Metanephros (tissue), 2 donors: ENCODE data around the gene ANKRA2.

- RAMPAGE, long total RNA = no peak
These were observed 92.1 kb downstream of the MAP1B start for GRCh38 chr5:72199099-72200126.

DNA sequence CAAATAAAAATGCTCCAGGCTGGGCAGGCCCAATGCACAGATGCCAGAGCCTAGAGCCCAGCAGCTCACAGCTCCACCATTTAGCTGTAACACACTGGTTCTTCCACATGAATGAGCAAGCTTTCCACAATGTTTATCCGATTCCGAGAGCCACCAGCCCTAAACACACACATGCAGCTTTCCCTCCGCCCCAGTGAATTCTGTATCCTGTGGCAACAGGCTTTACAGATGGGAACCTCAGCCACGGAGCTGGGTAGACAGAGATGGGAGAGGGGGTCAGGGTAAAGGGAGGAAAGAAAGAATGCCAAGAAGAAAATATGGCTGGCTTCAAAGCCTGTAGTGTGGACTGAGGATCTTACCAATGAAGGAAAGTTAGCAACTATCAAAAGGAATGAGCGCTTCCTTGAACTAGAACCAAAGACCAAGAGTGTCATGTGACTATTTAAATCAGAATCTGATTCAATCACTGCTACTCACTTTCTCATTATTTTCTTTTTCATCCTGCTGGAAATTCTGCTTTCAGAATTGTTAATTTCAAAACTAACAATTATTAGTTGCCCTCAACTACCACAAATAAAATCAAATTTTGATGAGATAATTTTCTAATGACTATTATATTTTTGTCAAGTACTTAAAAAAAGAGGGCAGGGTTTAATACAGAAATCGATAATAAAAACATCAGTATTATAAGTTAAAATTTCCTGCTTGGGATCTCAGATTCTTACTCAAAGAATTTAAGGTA is 77.0 kb downstream of the MRPS27 start:
- RAMPAGE, long total RNA = no peak

GRCh38 chr5:72363108-72363725 is 43.0 kb downstream of the PTCD2 start:
- RAMPAGE, long total RNA = no peak

DNA sequence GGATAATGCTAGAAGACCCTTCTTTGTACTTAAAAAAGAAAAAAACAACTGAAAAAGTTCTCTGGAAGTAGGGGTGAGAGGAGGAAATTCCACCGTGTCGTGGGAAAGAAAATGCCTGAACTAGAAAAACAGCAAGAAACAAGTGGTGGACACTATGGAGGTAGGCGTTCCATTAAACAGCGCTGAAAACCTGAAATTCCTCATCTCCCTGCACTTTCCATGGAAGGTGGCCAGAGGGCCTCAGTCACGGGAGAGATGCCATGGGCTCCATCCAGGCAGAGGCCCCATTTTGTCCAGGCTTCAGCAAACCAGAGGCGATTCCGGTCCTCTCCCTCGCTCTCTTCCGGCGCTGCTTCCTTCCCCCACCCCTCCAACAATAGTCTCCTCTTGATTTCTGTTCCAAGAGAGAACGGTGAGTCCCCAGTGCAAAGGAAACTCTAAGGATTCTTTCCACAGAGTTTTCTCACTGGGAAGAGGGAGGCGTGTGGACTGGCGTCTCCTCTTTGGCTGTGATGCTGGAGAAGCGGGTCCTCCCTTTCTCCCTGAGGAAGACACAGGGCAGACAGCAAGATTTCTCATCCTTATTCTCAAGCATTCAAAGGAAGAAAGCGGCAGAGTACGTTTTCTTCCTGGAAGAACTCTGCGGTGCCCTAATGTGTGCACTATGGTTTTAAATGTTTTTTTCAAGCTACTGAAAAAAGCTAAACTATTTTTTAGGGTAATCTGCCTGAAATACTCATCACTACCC is 7.4 kb downstream of the ZNF366 start:
- RAMPAGE, long total RNA = no peak

- RAMPAGE, long total RNA = no peak
These were observed 46.8 kb upstream of the FCHO2 start for GRCh38 chr5:72908606-72909893.

- RAMPAGE, long total RNA = no peak
These were observed 3.9 kb upstream of the FCHO2 start for GRCh38 chr5:72951723-72952557.

GRCh38 chr5:73118143-73119088 is 2.0 kb upstream of the TMEM171 start:
- RAMPAGE, long total RNA = no peak

DNA sequence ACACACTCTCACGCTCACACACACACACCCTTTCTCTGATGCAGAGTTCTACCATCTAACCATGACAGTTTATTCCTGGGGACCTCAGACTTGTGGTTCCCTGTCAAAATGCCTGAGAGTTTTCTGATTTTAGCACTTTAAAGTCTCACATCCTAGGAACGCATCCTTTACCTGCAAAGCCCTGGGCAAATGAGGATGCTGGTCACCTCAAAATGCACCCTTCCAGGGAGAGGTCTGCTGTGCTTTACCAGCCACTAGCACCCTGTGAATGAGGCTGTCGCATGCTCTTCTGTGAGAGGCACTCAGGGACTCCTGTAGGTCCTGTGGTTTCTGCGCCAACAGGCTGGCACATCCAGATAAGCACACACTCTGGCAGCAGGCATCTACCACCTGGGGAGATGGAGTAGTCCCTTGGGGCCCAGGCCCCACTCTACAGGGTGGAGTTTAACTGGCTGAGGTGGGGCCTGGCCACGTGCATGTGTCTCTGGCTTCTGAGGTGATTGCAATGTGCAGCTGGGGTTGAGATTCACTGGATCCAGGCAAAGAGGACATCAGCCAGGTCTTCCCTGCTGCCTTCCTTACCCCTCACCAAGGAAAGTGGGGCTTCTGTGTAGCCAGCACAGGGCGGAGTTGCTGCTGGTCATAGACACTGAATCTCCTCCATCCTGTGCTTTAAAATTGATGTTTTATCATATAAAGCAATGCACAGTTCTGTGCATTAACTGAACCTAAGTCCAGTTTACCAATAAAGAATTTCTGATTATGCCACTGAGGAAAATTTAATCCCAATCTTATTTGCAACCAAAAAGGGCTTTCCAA is 32.3 kb downstream of the TMEM174 start:
- RAMPAGE, long total RNA = no peak

GRCh38 chr5:73274638-73275759 is 102.0 kb downstream of the TMEM174 start:
- RAMPAGE, long total RNA = no peak

DNA sequence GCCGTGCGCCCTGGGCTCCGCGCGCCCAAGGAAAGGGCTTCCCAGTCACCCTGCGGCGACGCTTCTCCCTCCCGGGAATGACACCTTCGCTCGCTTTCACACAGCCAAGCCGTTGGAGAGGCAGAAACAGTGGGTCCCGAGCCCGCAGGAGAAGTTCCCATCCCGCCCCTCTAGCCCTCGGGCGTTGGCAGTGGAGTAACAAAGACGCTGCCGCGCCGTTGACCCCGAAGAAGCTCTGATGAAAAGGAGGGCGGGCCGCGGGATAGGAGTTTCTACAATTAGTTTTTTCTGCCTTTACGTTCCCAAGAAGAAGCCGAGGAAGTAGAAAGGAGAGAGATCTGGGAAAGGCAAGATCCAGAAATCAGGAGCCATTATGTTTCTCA is 126.2 kb downstream of the TMEM174 start:
- RAMPAGE, long total RNA = no peak

DNA sequence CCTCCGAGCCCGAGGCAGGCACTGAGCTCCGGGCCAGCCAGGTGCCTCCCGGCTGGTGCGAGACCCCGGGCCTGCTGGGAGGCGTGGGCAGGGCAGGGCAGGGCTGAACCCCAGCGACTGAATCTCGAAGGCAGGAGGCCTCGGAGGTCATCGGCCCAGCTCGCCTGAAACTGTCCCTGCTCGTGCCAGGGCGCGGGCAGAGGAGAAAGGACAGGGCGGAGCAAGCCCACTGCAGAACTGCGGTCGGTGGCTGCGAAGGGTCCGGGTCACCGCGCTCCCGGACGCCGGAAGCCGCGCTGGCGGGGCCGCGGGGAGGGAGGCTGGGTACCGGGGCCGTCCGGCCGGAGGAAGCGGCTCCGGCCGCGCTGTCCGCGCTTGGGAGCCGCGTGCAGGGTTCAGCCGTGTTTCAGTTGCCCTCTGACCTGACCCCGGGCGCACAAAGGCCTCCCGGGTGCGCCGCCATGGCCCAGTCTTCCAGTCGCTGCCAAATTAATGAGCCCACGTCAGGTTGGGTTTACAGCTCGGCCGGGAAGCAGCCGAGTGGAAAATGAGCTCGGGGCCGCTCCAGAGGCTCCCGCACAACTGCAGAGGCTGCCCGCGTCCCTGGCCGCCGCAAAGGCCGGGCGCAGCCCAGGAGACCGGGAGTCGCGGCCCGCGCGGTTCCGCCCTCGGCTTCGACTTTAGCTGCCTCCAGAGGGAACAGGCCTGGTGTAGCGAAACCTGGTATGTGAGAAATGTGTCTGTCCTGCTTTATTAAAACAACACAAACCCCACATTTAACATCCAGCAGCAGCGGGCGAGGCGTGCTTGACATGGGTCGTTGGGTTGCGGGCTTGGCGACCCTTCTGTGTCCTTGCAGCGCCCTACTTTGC is 66.4 kb downstream of the FOXD1 start:
- RAMPAGE, long total RNA = no peak

GRCh38 chr5:73505209-73505570 is 6.9 kb downstream of the BTF3 start:
- RAMPAGE, long total RNA = no peak

DNA sequence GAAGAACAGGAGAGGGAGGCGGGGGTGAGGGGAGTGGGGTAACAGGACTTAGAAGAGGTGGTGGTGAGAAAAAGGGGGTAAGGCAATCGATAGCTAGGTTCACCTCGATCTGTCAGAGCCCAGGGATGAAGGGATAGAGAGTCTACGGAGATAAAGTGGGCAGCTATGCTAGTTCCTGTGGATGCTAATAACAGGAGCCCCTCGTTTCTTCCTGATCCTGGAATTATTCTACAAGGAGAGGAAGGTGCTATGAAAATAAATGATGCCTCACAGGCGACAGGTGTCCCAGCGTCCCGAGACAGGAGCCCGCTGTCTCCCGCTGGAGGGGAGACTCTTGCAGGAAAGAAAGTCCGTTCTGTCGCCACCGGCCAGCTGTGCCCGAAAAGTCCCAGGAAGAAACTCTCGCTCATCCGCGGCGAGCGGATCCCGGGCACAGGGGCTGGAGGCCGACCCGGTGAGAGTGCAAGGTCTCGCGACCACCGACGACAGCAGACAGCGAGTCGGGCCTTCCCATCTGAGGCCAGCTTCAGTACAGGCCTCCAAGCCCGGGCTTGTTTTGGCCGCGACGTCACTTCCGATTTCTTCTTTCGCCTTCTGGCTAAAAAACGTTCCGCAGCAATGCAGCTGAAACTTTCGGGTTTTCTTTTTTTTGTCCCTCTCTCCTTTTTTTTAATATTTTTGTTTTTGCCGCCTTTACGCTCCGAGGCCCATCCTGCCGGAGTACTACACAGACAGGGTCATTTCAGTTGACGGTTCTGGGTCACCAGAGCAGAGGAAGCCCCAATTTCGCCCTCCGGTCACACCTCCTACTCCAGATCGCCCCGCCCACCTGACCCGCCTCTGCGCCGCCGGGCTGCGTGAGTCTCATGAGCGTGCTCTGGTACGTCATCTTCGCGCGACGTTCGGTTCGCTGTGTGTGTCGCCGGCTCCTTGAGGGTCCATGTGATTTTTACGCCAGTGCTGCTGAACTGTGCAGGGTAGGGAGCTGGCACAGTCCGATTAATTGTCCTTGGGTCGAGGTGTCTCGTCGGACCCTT is at the start of gene ANKRA2:
TSS of gene ANKRA2 (minus strand) at position 779 of the 1,037 bp plus-strand sequence.
- RAMPAGE, long total RNA = start-site peak on the minus strand centred at position 763 of the sequence, 39 bp wide, 26 and 22 reads in 2 replicates

- RAMPAGE, long total RNA = no peak
These were observed 231.0 kb downstream of the ARHGEF28 start for GRCh38 chr5:73856847-73857531.

- RAMPAGE, long total RNA = no peak
These were observed 368.4 kb downstream of the ENC1 start for GRCh38 chr5:74272081-74272589.

DNA sequence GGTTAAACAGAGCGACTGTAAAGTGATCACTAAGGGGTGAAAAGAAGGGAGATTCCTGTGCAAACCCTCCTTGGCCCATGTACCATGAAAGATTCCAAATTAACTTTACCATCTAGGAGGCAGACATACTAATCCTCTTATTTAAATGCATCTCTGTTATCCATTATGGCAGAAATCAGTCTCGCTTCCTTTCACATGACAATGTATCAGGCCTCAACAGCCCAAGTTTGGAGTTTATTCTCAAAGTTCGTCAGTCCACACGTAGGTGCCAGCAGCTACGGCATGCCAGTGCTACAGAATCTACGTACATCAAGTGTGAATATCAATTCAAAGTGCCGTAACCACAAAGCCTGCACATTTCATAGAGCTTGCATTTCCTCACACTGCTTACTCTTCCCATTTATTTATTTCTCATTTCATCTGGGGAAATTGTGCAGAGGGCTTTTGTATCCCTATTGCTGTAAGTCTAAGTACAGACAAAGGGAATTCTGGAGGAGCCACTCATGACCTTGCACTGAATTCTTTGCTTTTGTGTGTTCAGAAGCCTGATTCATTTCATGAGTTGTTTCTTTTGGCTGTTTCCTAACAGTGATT is 10.1 kb downstream of the ENC1 start:
- RAMPAGE, long total RNA = no peak

GRCh38 chr5:74636210-74637051 is 4.1 kb downstream of the ENC1 start:
- RAMPAGE, long total RNA = no peak

- RAMPAGE, long total RNA = no peak
These were observed 51.9 kb upstream of the FAM169A start for GRCh38 chr5:74917999-74918645.

GRCh38 chr5:74931490-74931743 is 65.2 kb upstream of the FAM169A start:
- RAMPAGE, long total RNA = no peak

GRCh38 chr5:74966614-74967250 is 85.6 kb downstream of the GCNT4 start:
- RAMPAGE, long total RNA = no peak